Upper lobe of left lung (tissue), 5 donors: ENCODE measurements around a stretch of chr7.

DNA sequence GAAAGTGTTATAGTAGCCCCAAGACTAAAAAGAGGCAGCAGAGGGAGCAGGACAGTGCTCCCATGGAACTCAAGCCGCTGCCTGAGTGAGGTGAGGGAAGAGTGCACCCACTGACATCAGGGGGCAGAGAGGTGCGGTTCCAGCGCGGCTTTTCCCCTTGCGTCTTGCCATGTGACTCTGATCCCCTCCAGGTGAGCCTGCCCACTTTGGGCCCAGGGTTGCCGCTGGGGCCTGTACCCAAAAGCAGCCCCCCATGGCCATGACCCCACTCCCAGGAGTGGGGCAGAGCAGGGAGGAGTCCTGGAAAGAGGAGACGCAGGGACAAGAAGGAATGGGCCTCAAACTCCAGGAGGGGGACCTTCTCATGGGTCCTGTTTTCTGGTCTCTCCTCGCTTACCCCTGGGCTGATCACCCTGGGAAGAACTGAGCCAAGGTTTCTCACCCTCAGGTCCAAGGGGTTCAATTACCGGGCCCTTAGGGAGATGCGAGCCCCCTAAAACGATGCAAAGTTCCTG, 136.2 kb upstream of the KCTD7 start:
- PRO-cap, 2 experiments, result no peak in any of the 2 experiments
- RAMPAGE, long total RNA, 4 experiments, result no peak in any of the 4 experiments

DNA sequence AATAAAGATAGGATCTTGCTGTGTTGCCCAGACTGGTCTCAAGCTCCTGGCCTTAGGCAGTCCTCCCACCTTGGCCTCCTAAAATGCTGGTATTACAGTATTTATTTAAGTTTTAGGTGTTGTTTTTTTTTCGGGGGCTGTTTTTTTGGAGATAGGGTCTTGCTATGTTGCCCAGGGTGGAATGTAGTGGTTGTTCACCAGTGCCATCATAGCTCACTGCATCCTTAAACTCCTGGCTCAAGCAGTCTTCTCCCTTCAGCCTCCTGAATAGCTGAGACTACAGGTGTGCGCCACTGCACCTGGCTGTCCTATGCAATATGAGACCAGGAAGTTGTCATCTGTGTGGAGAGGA, 5.5 kb downstream of the KCTD7 start:
- PRO-cap, 2 experiments, result no peak in any of the 2 experiments
- RAMPAGE, long total RNA, 4 experiments, result no peak in any of the 4 experiments

- PRO-cap, 2 experiments, result no peak in any of the 2 experiments
- RAMPAGE, long total RNA, 4 experiments, result no peak in any of the 4 experiments
Measured at GRCh38 chr7:66680786-66681374, 52.2 kb downstream of the KCTD7 start.

DNA sequence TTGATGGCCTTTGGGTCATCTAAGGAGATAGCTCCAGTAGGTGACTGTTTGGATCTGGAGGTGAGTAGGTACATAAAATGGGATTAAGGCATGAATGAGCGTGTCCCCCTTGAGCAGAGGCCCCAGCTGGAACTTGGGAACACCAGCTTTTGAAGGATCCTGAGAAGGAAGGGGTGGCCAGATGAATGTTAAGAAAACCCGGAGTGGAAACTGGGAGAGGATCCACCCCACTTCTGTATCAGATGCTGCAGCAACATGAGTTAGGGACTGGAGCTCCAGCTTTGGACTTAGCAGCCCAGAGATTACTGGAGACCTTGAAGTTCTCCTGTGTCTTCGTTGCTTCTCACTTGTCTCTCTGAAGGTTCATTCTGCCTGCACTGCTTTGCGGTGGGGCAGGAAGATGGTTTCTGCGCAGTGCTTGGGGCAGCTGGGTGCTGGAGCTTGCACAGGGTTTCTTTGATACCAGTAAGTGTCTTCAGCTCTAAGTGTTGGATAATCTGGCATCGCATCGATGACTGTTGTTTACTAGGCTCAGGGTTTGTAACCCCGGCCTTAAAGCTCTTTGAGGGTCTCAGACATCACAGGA, 9.3 kb downstream of the TMEM248 start:
- PRO-cap, 2 experiments, result no peak in any of the 2 experiments
- RAMPAGE, long total RNA, 4 experiments, result no peak in any of the 4 experiments

GRCh38 chr7:66948808-66949413, 27.9 kb downstream of the TMEM248 start:
- PRO-cap, 2 experiments, result no peak in any of the 2 experiments
- RAMPAGE, long total RNA, 4 experiments, result no peak in any of the 4 experiments

DNA sequence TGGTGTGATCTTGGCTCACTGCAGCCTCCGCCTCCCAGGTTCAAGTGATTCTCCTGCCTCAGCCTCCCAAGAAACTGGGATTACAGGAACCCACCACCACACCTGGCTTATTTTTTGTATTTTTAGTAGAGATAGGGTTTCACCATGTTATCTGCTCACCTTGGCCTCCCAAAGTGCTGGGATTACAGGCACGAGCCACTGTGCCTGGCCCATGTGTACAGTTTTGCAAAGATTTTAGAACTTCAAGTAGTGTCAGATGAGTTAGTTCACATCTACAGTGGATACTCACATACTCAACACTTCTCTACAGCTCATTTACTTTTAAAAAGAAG, 6.5 kb downstream of the SBDS start:
- PRO-cap, 2 experiments, result no peak in any of the 2 experiments
- RAMPAGE, long total RNA, 4 experiments, result no peak in any of the 4 experiments

DNA sequence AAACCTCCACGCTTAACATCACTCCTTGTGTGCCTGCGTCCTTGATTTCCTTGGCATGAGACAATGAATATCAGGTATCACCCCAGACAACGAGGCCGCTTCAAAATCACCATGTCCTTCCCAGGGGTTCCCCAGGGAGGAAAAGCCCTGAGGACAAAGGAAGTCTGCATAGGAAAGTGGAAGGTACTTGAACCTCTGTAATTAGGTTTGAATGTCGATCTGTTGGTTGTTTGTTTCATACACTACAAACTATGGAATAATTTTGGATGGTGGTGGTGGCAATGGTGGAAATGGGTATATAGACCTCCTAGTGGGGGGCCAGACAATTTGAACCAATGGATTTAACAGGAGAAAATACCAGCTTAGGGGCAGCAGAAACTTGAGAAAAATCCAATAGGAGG, 116.2 kb downstream of the SPDYE21 start:
- PRO-cap, 2 experiments, result no peak in any of the 2 experiments
- RAMPAGE, long total RNA, 4 experiments, result no peak in any of the 4 experiments

DNA sequence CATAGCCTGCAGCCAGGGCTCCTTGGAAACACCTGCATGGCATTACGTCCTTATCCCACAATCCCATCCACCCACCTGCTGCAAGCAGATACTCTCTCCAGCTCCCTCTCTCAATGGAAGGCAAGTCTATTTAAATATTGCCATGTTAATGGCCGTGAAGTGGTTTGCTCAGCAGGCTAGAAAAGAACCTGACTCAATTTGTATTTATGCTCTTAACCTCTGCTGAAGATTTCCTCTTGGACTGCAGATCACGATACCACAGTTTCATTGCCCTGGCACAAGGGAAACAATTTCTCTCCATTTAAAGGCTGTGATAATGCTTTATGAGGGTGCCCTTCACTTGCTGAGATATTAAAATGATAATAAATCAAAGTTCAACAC, 137.0 kb downstream of the SPDYE21 start:
- PRO-cap, 2 experiments, result no peak in any of the 2 experiments
- RAMPAGE, long total RNA, 4 experiments, result no peak in any of the 4 experiments

GRCh38 chr7:67738718-67739345, 462.1 kb downstream of the SPDYE21 start:
- PRO-cap, 2 experiments, result no peak in any of the 2 experiments
- RAMPAGE, long total RNA, 4 experiments, result no peak in any of the 4 experiments

DNA sequence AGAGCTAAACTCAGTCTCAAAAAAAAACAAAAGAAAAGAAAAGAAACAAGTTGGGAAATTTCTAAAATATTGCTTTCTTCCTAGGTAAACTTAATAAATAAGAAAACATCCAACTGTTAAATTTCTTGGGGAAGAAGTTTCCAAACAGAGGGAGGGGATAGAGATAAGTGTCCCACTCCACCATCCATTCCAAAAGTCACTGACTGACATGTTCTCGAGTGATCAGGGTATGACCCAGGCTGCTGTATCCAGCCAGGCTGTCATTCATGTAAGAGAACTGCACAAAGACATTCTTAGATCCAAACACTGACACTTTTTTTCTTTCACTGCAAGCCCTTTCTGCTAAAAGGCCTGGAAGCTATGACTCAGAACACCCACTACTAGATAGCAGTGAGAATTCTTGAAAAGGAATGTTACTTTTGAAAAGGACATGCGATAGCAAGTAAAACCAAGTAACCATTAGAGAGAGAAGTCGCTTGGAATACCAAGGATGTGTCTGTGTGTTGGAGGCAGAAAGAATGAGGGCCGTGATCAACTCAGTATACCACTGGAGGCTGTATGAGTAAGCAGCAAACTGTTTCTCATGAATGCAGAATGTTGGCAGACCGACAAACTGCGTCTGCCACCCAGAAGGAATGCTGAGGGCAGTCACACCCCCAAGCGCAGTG, 660.9 kb downstream of the SPDYE21 start:
- PRO-cap, 2 experiments, result no peak in any of the 2 experiments
- RAMPAGE, long total RNA, 4 experiments, result no peak in any of the 4 experiments

DNA sequence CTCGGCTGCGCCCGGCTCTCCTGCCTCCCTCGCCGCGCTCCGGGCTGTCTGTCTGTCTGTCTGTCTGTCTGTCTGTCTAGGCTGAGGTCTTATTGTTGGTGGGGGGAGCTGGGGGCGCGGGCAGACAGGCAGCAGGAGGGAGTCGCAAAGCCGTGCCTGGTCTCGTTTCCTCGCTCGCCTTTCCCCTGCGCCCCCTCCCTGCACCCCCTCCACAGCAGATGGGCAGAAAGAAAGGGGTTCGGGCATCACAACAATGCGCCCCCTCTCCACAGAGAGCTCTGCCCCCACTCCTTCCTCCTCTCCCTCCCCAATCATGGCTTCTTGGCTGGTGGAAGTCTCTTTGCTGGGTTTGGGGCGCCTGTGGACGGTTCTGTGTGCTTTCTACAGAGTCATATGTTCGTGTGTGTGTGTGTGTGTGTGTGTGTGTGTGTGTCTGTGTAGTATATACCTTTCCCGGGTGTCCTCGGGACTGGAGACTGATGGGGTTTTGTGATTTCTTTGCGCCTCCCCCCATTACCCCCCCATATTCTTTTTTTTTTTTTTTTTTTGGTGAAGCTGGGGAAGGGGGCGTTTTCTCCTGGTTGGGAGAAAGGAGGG, 1.8 kb downstream of the AUTS2 start:
- PRO-cap, 2 experiments, result no peak in any of the 2 experiments
- RAMPAGE, long total RNA, 4 experiments, result start-site peak on the plus strand in 1 of 4 experiments, centred at position 542 of the sequence, 14 reads per replicate

- PRO-cap, 2 experiments, result no peak in any of the 2 experiments
- RAMPAGE, long total RNA, 4 experiments, result start-site peak on the plus strand in 1 of 4 experiments, at chr7:69678843-69678867 at its widest, 6 reads per replicate
Measured at GRCh38 chr7:69678492-69678952, 80.2 kb downstream of the AUTS2 start.

DNA sequence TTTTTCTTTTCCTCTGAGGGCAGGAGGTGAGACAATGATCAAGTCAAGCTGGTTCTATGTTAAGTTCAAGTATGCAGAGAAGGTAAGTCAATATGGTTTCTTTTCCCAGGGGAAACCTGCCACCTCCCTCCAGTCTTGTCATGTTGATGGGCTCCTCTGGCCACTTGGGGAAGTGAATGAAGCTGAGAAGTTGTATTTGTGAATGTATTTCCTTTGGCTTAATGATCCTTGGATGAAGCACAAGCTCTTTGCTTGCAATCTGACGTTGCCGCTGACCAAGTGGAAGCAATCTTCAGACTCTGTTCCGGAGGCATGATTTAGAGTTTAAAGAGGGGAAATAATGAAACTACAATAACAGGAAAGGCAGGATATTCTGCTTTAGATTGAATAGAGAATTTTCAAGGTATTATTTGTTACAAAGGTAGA, 369.5 kb downstream of the AUTS2 start:
- PRO-cap, 2 experiments, result no peak in any of the 2 experiments
- RAMPAGE, long total RNA, 4 experiments, result no peak in any of the 4 experiments

GRCh38 chr7:70416561-70416965, 715.4 kb upstream of the GALNT17 start:
- PRO-cap, 2 experiments, result no peak in any of the 2 experiments
- RAMPAGE, long total RNA, 4 experiments, result no peak in any of the 4 experiments

- PRO-cap, 2 experiments, result no peak in any of the 2 experiments
- RAMPAGE, long total RNA, 4 experiments, result no peak in any of the 4 experiments
Measured at GRCh38 chr7:70660144-70660382, 471.9 kb upstream of the GALNT17 start.

- PRO-cap, 2 experiments, result no peak in any of the 2 experiments
- RAMPAGE, long total RNA, 4 experiments, result no peak in any of the 4 experiments
Measured at GRCh38 chr7:70679505-70680094, 452.3 kb upstream of the GALNT17 start.

- PRO-cap, 2 experiments, result no peak in any of the 2 experiments
- RAMPAGE, long total RNA, 4 experiments, result no peak in any of the 4 experiments
Measured at GRCh38 chr7:70696086-70696888, 435.7 kb upstream of the GALNT17 start.

DNA sequence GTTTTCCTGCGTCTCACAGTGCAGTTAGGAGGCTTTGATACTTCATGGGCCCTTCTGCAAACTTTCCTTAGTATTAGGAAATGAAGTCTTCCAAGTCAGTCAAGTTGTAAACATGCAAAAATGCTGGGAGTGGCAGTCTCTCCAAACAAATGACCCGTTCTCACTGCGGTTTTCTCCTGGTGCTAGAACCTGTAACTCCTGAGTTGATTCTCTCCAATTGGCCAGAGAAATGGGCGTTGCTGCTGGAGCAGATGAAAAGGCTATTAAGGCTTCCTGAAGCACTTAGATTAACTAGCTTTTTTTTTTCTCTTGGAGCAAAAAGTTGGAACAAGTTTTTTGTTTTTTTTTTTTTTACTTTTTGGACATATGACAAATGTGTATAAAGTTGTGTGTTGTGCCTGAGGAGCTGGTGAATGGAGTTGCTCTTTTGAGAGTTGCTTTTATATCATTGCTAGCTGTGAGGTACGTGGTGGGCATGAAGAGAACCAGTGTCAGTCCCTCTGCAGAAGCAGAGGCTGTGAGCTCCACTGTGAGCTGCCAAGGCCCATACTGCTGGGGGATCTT, 393.8 kb upstream of the GALNT17 start:
- PRO-cap, 2 experiments, result no peak in any of the 2 experiments
- RAMPAGE, long total RNA, 4 experiments, result no peak in any of the 4 experiments

DNA sequence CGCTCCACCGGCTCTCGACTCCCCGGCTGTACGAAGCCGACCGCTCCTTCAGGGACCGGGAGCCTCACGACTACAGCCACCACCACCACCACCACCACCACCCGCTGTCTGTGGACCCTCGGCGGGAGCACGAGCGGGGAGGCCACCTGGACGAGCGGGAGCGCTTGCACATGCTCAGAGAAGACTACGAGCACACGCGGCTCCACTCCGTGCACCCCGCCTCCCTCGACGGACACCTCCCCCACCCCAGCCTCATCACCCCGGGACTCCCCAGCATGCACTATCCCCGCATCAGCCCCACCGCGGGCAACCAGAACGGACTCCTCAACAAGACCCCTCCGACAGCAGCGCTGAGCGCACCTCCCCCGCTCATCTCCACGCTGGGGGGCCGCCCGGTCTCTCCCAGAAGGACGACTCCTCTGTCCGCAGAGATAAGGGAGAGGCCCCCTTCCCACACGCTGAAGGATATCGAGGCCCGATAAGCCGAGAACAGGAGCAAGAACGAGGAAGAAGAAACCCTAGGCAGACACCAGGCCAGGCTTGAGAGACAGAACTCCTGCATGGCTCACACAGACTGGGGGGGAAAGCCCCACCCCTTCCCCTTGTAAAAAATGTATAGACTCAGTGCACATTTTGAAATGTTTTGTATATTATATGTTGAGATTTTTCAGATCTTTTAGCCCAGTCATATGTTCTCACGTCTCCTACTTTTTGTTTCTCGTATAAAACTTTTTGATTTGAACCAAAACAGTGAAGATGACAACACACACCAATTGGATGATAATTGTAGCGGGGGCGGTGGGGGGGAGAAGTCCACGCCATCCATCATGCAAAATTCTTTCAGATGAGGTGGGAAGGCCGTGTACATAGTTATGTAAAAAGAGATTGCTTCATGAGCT, 341.2 kb upstream of the GALNT17 start:
- PRO-cap, 2 experiments, result no peak in any of the 2 experiments
- RAMPAGE, long total RNA, 4 experiments, result no peak in any of the 4 experiments

DNA sequence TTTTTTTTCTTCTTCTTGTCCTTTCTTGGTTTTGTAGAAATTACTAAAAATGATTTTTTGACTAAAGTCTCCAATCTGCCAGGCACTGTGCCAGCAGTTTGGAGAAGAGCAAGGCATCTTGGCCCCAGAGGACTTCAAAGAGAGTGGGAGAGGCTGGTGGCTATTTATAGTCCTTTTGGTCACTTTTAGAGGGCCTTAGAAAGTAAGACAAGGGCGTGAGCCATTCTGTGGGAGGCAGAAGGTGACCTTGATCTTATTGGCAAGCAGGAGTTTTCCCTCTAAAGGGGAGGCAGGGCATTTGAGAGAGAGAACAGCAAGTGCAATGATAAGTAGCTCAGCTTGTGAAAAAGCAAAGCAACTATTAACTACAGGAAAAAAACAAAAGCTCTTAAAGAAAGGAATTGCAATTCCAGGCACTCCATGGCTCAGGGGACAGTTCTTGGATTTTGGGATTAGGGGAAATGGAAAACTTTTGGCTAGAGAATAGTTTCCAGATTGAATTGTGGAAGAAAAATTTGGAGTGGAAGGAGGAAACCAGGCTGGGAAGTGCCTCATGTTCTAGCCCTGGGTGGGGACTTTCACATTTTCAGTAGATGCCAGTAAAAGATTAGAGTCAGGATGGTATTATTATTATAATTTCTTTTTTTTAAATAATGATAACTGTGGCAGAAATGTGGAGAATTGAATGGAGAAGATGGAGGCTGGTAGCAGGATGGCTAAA, 212.1 kb downstream of the GALNT17 start:
- PRO-cap, 2 experiments, result no peak in any of the 2 experiments
- RAMPAGE, long total RNA, 4 experiments, result no peak in any of the 4 experiments